ENCODE measurements around a stretch of chr2.

GRCh38 chr2:117835685-117836531 is 21.4 kb downstream of the DDX18 start:
- RRBS: 30% methylated on average over 12 of the region's 38 CpGs

DNA sequence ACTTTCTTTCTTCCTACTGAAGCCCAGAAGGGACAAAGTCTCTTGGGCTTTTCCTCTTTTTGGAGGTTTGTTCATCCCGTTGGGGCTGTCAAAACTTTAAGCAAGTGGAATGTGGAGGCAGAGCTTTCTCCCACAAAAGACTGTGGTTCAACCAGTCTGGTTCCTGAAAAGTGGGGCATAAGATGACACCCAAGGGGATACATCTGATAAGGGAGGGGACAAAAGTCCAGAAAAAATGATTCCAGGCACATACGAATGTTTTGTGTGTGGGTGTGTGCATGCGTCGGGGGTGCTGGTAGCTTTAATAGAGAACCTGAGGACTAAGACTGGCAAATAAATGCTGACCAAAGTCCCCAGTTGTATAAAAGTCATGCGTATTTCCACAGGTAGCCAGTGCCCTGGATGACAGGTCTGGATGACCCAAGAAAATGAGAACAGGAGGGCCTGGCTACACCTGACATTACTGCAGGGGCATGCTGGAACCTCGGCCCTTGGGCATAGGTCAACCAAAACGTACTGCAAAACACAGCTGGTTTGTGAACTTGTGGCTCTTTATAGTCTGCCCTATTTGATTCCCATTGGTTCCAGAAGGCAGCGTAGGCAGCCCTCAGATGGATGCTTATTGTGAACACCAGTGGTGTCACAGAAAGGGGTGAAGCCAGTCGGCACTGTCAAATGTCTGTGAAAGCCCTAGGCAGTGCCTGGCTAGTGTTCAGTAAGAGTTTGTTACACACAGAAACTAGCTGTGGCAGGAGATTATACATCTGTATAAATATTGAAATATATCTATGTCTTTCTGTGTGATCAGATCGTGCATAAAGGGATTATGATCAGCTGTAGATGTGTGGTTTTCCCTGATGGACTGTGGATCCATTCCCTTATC is 58.2 kb downstream of the INSIG2 start:
- RRBS: no CpG with 5 or more reads among the region's 10 CpGs

DNA sequence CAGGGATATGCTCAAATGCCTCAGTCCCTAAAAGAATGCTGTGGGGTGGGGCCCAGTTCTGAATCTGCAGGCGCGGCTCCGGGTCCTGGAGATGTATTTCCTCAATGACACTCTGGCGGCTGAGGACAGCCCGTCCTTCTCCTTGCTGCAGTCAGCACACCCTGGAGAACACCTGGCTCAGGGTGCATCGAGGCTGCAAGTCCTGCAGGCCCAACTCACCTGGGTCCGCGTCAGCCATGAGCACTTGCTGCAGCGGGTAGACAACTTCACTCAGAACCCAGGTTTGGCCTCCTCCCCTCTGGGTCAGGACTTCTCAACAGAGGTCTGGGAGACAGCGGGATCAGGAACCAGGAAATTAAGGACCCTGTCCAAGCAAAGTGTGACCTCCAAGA is 28.1 kb downstream of the MARCO start:
- RRBS: no CpG with 5 or more reads among the region's 10 CpGs

- RRBS: 93% methylated on average over 3 of the region's 27 CpGs
These were observed 39.4 kb downstream of the STEAP3 start for GRCh38 chr2:119262937-119263602.

DNA sequence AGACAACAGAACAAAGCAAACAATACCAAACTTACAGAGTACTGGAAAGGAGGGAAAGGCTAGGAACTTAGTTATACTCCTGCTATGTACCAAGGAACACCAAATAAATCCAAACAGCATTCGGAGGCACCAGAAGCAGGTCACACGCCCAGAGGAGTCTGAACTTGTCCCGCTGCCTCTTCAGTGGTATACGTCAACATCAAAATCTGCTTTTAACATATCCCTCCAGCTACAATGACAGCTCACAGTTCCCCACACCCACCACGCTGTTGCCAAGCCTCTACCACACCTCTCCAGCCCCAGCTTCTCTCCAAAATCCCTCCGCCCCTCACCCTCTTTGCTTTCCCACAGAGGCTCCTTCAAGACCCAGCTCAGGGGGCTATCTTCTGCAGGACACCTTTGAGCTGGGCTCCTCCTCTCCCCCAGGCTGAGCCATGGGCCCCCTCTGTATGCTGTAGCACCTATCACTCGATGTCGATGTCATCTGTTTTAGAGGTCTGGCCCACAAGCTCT is 17.3 kb downstream of the C2orf76 start:
- RRBS: no CpG with 5 or more reads among the region's 8 CpGs

GRCh38 chr2:119366120-119366504 is 522 bp downstream of the C2orf76 start:
- RRBS: no CpG with 5 or more reads among the region's 11 CpGs

GRCh38 chr2:119426765-119427683 is 4.6 kb upstream of the TMEM37 start:
- RRBS: no CpG with 5 or more reads among the region's 16 CpGs

- RRBS: 39% methylated on average over 2 of the region's 13 CpGs
These were observed 43.5 kb downstream of the SCTR start for GRCh38 chr2:119480739-119481200.

DNA sequence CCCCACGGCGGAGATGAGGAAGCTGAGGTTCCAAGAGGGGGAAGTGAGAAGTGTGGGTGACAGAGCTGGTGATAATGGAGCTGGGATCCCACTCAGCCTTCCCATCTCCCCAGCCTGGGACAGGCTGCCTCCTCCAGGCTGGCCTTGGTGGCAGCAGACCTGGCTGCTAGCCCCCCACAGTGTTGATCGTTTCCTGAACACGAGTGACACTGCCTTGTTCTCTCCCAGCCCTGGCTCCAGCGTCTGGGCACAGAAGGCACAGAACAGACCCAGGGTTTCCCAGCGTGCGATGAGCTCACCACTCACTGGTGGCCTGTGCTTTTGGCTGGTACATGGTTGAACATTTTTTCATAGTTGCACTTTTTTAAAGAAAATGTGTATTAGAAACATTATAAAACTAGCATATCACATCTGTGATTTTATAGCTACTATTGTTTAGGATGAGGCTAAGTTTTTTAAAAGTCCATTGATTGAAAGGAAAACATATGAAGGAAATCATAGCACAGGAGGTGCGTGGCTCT is 40.9 kb downstream of the SCTR start:
- RRBS: no CpG with 5 or more reads among the region's 8 CpGs

GRCh38 chr2:119522564-119523063 is 1.7 kb downstream of the SCTR start:
- RRBS: no CpG with 5 or more reads among the region's 7 CpGs

- RRBS: no CpG with 5 or more reads among the region's 7 CpGs
These were observed 52.4 kb downstream of the CFAP221 start for GRCh38 chr2:119596564-119597056.

- RRBS: no CpG with 5 or more reads among the region's 3 CpGs
These were observed 16.6 kb downstream of the RALB start for GRCh38 chr2:120269351-120269623.

- RRBS: 11% methylated on average over 35 of the region's 68 CpGs
These were observed 1.2 kb downstream of the INHBB start for GRCh38 chr2:120346730-120347863.

- RRBS: no CpG with 5 or more reads among the region's 6 CpGs
These were observed 2.3 kb downstream of the INHBB start for GRCh38 chr2:120348230-120348661.

DNA sequence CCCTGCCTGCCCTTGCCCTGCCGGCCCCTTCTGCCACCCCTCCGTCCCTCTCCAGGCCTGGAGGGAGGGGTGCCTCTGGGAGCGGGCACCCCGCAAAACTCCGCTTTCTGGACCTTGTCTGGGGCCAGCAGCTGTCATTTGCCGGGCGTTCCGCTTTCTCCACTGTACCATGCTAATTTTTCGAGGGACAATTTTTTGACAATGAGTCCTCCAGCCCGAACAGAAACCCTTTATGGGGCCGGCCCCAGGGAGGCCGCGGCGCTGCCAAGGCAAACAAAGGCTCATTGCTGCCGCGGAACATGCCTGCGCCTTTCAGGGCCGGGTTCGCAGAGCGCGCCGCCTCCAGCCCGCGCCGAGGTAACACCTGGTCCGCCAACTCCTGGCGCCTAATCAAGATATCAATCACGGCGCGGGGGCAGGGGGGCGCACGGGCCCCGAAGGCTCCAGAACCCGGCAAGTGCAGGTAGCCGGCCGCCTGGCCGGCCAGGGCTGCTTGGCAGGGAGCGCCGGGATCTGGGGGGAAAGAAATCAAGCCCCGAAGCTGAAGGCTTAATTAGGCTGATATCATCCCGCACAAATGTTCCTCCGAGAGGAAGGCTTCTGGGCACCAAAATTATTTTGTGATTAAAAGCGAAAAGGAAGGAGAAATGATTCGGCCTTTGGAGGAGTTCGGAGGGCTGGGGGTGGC is 96.1 kb downstream of the INHBB start:
- RRBS: 22% methylated on average over 12 of the region's 45 CpGs

DNA sequence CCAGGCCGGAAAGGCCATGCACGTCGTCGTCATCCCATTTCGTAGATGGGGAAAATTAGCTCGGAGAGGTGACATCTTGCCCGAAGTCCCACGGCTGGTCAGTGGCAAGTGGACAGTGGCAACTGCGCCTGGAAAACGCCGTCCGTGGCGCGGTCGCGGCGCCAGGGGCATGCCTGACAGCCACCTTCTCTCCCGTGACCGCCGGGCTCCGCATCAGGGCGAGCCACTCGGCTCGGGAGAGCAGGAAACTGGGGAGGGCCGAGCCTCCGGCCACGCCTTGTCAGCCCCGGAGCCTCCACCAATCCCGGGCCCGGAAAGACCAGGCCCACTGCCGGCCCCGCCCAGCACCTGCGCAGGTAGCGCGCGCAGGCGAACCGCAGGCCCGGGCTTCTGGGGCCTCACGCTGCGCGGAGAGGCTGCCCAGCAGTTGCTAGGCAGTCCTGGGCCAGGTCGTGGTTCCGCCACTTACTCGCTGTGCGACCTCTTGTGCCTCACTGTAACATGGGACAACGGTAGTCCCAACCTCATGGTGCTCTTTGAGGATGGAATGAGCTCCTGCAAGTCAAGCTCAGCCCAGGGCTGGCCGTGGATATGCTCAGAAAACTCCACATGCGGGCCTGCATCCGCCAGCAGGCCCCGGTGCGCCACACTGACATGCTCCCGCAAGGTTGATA is 97.0 kb downstream of the INHBB start:
- RRBS: 38% methylated on average over 16 of the region's 53 CpGs

- RRBS: no CpG with 5 or more reads among the region's 41 CpGs
These were observed 158.8 kb upstream of the GLI2 start for GRCh38 chr2:120576777-120577309.

- RRBS: no CpG with 5 or more reads among the region's 10 CpGs
These were observed 105.5 kb upstream of the GLI2 start for GRCh38 chr2:120630063-120630748.

DNA sequence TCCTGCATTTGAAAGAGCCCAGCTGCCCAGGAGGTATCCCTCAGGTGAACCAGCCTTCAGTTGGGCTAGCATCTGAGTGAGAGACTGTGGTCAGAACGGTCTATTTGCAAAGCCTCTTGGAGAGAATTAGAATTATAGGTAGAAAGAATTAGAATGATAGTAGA is 2.8 kb downstream of the GLI2 start:
- RRBS: no CpG with 5 or more reads among the region's 1 CpG

GRCh38 chr2:120818516-120818956 is 82.9 kb downstream of the GLI2 start:
- RRBS: no CpG with 5 or more reads among the region's 10 CpGs